Foreskin fibroblast (primary cell): ENCODE measurements around the gene CDS2.

DNA sequence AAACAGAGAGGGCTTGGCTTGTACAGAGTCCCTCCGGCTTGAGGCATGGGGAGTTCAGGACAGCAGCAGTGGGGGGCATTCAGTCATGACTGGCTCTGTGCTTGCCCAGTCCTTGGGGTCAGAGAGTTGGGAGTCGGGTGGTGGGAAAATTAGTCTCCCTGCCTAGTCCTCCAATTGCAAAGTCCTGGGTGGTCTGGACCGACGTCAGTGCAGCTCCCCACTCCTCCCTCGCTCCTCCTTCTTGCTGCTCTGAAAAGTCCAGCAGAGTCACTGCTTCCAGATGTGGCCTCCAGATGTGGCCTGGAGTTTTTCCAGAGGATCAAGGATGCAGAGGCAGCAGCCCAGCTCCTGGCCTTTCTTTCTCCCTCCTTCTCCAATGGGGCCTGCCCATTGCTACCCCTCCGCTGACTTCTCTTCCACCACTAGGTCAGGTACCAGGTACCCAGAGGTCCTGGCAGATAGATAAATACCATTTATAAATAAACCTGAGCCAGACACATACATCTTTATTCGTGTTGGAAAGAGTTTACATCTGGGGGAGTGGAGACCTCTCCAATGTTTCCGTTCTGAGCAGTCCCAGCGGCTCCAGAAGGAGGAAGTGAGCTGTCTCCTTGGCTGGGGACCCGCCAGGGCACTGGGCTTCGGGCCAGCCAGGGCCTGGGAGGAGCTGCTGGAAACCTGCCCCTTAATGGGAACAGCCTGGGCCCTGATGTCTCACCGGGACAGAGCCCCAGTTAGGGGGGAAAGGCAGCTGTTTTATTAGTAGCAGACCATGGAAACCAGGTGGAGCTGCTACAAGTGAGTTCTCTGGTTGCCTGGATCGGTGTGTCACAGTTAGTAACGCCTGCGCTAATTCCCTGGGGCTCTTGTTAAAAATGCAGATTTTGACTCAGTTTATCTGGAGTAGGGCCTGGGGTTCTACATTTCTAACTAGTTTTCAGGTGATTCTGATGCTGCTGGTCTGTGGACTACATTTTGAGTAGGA is 49.1 kb upstream of the RNF24 start:
- RRBS: no CpG with 5 or more reads among the region's 15 CpGs

GRCh38 chr20:4119701-4120291 is 28.8 kb upstream of the SMOX start:
- RRBS: no CpG with 5 or more reads among the region's 15 CpGs

DNA sequence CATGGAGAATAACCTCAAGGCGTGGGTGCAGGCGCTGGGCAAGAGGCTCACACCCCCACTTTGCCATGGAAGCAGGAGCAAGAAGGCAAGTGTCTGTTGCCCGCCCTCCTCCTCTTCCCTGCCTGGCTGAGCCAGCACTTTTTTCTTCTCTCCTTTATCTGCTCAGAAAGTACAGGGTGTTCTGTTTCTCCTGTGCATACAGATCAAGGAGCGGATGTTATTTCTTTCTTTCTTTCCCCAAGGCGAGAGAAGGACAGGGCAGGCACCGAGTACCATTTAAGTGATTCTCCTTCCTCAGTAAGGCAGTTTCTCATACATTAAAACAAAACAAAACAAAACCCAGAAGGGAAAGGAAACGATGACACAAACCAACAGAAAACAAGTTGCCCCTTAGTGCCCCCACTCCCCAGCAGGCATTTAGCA is 22.3 kb downstream of the SMOX start:
- RRBS: no CpG with 5 or more reads among the region's 7 CpGs

DNA sequence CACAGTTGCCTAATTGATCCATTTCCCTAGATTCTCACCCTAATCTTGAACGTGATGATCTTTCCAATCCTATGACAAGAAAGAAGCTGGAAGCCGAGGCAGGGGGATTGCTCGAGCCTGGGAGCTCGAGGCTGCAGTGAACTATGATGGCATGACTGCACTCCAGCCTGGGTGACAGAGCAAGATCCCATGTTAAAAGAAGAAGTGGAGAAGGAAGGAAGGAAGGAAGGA is 100.6 kb upstream of the PRNP start:
- RRBS: no CpG with 5 or more reads among the region's 4 CpGs

DNA sequence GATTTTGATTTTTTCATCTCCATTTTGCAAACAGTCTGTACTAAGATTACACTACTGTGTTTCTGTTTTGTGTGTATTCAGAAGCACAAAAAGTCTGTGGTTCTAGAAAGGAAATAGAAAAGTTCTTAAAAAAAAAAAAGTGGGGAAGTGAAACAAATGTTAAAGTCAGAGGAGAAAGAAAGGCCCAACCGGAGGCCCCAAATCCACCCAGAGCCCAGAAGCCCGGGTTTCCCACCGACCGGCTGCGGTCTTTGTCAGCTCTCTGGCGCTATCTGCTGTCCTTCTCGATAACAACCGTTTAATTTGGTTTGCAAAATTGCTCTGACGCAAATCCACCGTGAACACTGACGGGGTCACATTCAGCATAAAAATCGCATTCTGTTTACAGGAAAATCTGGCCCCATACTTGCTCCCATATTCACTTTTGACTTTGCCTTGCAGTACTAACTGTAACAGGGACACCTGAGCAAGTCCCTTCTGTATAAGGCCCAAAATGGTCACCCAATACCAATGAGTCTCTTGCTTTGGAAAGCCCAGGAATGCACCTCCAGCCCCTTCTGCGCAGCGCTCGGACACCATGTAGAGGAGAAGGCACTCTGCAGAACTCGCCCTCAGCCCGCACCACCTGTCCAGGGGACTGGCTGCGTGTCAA is 970 bp upstream of the PRND start:
- RRBS: no CpG with 5 or more reads among the region's 18 CpGs

GRCh38 chr20:4790111-4790404 is 33.4 kb downstream of the RASSF2 start:
- RRBS: no CpG with 5 or more reads among the region's 2 CpGs

- RRBS: no CpG with 5 or more reads among the region's 8 CpGs
These were observed 9.2 kb downstream of the RASSF2 start for GRCh38 chr20:4814144-4814603.

GRCh38 chr20:5117212-5117890 is 2.4 kb downstream of the PCNA start:
- RRBS: no CpG with 5 or more reads among the region's 8 CpGs

DNA sequence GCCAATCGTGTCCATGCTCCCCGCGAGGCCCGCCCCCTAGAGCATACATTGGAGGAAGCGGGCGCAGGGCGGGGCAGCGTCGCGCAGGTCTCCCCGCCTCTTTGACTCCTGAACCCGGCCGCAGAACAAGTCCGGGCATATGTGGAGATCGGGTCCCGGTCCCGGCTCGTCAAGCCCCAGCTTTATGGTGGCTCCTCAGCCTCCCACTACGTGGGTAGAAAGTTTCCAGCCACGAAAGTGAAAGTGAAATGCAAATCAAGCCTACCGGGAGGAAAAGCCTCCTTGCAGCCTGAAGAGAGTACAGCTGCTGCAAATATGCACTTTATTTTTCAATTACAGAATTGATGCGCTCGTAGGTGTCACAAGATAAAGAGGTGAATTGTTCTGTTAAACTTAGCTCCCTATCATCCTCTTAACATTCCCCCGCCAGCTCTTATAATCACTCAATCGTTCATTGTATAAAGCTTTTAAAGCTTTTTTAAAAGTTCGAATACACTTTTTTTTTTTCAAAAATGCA is 352 bp upstream of the PCNA start:
- RRBS: under 1% methylated on average over 4 of the region's 26 CpGs

- RRBS: 1% methylated on average over 69 of the region's 98 CpGs
These were observed at the start of gene CDS2 for GRCh38 chr20:5126644-5127410. Gene CDS2 (plus strand): TSS chr20:5127008.

DNA sequence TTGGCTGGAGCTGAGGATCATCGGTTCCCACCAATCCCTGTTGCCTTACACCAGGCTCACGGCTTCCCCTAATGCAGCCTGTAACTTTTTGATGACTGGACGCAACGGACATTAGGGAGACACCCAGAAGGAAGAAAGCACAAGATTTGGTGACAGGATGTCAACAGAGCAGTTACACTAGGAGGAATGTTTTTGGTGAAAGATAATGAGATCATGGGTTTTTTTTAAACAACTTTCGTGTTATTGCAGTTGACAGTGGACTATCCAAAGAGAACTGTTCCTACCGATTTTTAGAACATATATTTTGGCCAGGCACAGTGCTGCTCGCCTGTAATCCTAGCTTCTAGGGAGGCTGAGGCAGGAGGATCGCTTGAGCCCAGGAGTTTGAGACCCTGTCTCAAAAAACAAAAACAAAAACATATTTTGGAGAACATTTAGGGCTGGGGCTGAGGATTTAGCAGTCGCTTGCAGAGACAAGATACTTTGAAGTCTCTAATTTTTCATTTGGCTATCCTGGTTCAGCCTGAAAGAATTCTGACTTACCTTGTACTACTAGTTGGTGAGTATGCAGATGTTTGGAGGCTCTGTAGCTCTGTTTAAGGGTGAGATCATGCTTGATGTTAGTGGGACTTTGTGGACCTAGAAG is 1.5 kb downstream of the CDS2 start:
- RRBS: no CpG with 5 or more reads among the region's 9 CpGs

DNA sequence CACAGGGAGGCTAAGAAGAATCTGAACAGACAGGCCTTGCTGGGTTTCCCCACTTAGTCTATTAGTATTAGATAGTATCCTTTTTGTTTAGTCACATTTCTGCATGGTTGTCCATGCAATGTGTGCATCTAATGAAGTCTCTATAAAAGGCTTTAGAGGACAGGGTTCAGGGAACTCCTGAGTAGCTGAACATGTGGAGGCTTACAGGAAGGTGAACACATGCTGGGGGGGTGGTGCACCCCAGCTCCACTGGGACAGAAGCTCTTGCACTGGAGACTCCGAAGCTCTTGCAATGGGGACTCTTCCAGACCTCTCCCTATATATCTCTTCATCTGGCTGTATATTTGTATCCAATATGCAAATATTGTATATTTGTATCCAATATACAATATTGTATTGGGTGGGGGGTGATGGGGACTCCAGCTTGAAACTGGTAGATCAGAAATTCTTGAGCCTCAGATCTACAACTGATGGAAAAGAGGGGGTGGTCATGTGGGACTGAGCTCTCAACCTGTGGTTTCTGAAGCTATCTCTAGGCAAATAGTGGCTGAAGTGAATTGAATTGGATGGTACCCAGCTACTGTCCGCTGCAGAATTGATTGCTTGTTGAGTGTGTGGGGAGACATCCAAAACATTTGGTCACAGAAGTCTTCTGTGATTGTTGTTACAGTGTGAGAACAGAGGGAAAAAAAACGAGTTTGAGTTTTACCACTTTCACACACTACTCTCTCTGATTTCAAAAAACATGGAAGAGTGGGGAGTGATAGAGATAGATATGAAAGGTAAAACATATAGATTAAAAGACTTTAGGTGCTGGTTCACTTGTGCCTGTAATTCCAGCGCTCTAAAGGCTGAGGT is 14.6 kb downstream of the CDS2 start:
- RRBS: no CpG with 5 or more reads among the region's 4 CpGs

DNA sequence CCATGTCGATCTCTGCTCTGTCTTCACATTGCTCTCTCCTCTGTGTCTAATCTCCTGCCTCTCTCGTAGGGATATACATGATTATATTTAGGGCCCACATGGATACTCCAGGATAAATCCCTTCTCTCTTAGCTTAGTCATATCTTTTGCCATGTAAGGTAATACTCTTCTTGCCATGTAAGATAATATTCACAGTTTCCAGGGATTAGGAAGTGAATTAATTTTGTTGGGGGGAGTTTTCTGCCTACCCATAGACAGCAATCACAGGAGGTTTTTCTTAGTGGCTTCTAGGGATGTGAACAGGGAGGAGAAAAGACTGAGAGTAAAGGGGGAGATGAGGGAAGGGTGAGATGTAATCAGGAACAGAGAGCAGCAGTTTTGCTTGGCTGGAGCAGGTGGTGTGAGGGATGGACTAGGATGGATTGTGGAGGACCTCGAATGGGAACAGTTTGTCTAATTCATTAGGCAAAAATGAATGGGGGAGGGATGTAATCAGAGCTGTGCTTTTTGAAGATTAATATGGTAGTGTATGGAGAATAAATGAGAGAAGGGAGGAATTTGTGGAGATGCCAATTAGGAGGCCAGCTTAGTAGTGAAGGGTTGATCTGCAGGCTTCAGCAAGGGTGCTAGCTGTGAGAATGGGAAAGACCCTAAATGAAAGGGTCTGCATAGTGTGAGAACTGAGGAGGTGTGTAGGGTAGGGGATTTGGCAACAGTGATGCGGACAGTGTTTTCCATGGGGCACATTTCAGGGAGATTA is 28.9 kb downstream of the CDS2 start:
- RRBS: no CpG with 5 or more reads among the region's 4 CpGs

DNA sequence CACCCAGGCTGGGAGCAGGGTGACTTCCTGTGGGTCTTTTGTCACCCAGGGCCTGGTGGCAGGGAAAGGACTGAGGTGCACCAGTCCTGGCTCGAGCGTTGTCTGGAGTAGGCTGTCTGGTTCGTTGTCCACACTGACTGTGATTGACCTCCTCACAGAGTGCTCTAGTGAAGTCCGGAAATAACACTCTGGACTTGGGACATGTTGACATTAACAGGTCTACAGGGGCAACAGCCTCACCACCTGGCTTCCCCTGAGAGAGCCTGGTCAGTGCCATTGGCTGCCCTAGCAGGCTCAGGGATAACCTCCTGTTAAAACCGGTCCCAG is 46.0 kb downstream of the CDS2 start:
- RRBS: no CpG with 5 or more reads among the region's 5 CpGs

- RRBS: no CpG with 5 or more reads among the region's 5 CpGs
These were observed 65.5 kb downstream of the CDS2 start for GRCh38 chr20:5192209-5192727.

GRCh38 chr20:5529947-5530218 is 80.9 kb downstream of the GPCPD1 start:
- RRBS: no CpG with 5 or more reads among the region's 4 CpGs

DNA sequence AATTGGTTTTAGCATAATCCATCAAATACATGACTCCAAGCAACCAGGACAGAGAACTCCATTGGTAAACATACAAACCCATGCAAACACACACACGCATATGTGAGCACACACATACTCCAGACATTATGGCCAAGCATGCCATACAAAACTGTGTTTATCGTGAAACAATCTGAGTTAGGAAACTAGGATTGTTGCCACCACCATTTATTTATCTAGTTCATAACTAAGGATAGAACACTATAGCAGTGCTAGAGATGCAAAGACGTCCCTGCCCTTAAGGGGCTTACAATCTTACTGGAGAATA is 66.6 kb downstream of the GPCPD1 start:
- RRBS: no CpG with 5 or more reads among the region's 3 CpGs

DNA sequence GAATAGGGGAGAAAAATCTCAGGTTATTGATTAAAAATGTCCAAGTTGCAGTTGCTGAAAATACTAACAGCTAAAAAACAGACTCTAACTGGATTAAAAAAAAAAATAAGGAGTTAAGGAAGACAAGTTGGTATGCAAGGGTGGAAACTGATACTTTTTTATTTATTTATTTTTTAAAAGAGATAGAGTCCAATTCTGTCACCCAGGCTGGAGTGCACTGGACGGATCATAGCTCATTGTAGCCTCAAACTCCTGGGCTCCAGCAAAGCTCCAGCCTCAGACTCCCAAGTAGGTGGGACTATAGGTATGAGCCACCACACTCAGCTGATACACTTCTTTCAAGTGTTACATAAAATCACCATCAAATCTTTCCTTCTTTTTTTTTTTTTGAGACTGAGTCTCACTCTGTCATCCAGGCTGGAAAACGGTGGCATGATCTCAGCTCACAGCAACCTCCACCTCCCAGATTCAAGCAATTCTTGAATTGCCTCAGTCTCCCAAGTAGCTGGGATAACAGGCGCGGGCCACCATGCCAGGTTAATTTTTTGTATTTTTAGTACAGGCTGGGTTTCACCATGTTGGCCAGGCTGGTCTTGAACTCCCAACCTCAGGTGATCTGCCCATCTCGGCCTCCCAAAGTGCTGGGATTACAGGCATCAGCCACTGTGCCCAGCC is 38.0 kb downstream of the GPCPD1 start:
- RRBS: no CpG with 5 or more reads among the region's 5 CpGs

GRCh38 chr20:5584486-5585122 is 26.2 kb downstream of the GPCPD1 start:
- RRBS: no CpG with 5 or more reads among the region's 6 CpGs

GRCh38 chr20:5849098-5849533 is 62.2 kb upstream of the CHGB start:
- RRBS: no CpG with 5 or more reads among the region's 6 CpGs